LHCN-M2 (cell line): ENCODE data around the gene RAD52.

- RAMPAGE, long total RNA: no peak
Observed at GRCh38 chr12:172166-172654, 41.7 kb downstream of the SLC6A12 start.

- RAMPAGE, long total RNA: no peak
Observed at GRCh38 chr12:176256-177238, 37.4 kb downstream of the SLC6A12 start.

DNA sequence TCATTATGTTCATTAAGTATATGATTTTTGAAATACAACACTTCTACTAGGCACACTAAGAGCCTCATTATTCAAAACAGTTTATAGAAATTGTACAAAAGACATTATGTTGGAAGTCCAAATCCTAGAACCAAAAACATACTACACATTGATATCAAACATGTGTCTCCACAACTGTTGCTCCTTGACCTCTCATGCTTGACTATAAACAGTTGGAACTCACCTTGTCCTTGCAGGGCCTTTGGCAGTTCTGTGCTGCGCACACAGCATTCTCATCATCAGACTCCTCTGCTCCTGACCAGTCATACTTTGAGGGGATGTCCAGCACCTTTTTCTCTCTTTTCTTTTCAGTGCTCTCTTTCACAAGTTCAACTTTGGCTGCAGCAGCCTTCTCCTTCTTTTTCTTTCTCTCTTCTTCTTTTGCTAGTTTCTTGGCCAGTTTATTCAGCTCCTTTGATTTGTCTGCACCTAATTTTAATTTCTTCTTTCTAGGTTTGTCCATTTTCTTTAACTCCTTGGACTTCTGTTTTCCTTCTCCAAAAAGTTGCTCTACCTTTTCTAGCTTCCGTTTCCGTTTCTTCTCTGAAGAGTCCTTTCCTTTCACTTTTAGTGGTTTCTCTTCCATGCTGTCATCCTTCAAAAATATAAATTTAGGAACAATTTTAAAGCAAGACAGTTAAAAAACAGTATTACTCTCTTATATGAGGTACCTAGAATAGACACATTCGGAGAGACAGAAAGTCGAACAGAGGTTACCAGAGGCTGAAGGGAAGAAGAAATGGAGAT is 30.1 kb upstream of the SLC6A13 start:
- RAMPAGE, long total RNA: no peak

- RAMPAGE, long total RNA: no peak
Observed at GRCh38 chr12:309783-310041, 47.1 kb upstream of the SLC6A13 start.

GRCh38 chr12:388007-389150 is 741 bp downstream of the KDM5A start:
- RAMPAGE, long total RNA: no peak

DNA sequence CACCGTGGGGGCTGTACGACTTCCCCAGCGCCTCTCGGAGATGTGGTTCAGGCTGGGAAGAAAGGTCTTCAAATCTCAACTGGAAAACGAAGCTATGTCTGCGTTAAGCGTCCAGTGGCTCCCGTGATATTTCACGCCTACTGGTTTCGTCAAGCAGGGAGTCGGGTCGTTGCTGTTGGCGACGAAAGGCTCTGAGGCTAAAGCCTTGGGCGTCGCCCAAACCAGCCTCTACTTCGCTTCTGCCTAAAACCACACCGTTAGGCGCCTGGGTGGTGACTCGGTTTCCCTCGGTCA is 342 bp upstream of the B4GALNT3 start:
- RAMPAGE, long total RNA: no peak

GRCh38 chr12:460629-461380 is 1.1 kb downstream of the B4GALNT3 start:
- RAMPAGE, long total RNA: no peak

DNA sequence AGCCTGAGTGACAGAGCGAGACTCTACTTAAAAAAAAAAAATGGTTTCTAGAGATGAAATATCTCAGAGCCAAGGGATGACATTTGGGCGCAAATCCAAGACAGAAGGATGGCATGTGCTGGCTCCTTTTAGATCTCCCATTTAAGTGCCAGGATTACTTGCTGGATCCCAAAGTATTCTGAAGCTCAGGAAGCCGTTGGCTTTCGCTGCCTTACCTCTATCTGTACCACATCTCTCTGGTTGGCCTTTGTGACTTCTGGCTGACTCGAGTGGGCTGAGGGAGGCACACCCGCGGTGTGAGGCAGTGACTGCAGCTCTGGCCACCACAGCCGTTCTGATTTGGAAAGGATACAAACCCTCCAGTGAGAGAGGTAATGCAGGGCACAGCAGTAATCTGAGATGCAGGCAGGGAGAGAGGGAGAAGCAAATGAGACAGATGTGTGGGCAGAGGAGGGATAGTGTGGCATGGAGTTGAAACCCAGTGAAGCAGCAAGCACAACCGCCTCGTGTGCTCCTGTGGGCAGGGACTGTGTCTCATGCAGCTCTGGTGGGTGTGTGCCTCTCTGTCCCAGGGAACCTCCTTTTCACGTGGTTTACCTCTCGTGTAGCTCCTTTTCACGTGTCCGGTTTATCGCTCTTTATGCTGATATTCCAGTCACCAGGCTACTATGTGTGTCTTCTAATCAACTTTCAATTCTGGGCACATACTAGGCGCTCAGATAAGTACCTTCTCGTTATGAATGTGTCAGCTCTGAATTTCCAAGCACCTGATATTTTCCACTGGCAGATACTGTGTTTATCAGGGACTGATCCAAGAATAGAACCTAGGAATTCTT is 5.1 kb downstream of the B4GALNT3 start:
- RAMPAGE, long total RNA: no peak

DNA sequence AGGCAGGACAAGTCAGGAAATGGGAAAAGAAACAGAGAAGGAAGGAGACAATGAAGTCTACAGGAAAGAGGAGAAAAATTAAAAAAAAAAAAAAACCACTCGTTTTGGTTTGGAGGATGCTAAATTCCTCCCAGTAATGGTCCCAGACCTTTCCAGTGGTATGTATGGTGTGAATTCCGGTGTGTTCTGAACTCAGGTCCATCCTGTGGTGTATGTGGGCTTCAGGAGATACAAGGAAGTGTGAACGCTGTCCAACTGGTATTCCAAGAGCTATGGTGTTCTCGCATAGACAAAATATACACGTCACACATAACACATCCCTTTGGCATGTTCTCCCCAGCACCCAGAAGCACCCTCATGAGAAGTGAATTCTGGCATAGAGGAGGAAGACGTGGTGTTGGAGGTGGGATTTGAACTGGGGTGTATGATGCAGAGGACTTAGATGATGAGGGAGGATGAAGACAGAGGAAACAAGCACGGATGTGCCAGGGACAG is 25.0 kb downstream of the B4GALNT3 start:
- RAMPAGE, long total RNA: no peak

GRCh38 chr12:526968-527784 is 67.4 kb downstream of the B4GALNT3 start:
- RAMPAGE, long total RNA: no peak

DNA sequence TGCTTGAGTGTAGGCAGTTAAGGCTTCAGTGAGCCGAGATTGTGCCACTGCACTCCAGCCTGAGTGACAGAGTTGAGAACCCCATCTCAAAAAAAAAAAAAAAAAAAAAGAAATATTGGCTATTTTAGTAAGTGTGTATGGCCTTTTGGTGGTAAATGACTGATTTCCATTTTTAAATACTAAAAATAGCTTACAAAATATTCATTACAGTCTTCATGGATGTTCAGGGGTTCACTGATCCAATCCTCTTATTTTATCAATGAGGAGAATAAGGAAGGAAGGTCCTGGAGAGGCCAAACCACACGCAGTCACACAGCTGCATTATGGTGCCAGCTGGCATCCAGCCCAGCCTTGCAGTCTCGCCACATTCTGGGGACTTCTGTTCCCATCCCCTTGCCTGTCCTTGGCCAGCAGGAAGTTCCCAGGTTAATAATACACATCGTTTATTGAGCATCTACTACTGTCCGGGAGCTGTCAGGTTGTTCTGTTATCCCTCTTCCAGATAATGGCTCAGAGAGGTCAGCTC is 78.8 kb downstream of the B4GALNT3 start:
- RAMPAGE, long total RNA: no peak

DNA sequence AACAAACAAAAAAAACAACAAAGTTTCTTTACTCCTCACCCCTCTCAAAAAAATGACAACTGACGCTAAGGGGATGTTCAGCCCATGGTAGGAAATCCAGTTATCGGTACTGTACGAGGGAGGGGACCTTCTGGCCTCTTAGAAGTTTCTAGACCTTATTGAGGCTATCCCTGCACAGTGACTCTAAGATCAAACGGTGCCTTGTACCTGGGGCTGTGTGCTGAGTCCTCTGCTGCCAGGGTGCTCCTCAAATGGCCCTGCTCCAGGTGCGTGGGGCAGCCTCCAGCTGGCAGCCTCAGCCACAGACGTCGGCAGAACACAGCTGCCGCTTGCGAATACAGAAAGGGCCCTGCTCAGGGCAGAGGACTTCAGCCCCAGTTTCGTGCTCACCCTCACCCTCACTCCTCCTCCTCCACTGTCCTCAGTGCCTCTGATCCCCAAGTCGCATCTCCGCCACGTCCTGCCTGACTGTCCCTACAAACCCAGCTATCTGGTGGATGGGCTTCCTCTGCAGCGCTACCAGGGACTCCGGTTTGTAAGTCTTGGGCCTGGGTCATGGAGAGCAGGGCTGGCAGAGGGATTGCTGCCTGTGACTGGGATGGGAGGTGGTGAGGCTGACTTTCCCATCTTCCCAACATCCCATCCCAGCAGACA is 90.9 kb downstream of the B4GALNT3 start:
- RAMPAGE, long total RNA: no peak

GRCh38 chr12:552947-554164 is 93.6 kb downstream of the B4GALNT3 start:
- RAMPAGE, long total RNA: no peak

GRCh38 chr12:611159-611487 is 52.1 kb downstream of the NINJ2 start:
- RAMPAGE, long total RNA: no peak

DNA sequence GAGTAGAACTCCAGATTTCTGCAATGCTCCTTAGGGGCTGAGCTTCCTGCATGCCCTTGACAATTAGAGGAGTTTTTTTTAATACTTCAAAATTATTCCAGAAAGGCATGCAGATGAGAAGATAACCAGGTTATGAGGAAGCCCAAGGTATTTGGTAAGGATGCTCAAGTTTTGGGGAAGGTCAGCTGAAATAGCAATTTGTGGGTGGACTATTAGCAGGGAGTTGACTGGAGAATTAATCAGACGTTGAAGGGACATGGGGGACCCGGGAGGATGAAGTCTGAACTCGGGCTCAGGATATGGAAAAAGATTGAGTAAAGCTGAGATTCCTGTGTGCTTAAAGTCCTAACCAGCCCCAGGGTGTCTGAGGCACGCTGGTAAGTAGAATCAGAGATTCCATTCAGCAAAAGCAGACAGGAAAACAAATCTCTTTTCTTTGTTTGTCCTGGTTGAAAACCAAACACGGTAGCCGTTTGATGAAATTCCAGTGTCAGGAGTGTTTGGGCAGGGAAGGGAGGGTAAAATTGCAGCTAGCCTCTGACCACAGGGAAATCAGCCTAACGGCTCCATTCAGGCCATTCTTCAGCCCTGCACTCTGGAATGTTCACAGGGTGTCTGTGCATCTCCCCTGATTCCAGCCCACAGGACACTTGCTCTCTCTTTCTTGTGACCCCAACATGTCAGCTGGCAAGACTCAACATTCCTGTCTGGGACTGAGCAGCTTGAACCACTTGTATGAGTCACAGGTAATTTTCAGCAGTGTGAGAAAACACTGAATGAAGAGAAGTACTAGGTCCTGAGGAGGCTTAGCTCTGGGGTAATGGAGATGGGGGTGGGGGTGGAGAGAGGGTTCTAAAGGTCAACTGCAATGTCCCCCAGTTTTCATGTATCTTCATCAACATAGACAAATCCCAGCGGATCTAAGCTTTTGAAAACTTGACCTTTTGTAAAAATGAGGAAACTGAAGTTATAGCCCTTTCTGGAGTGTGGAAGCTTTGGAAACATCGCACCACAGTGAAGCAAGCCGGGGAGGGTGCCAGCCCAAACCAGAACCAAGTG is 31.0 kb downstream of the NINJ2 start:
- RAMPAGE, long total RNA: no peak

DNA sequence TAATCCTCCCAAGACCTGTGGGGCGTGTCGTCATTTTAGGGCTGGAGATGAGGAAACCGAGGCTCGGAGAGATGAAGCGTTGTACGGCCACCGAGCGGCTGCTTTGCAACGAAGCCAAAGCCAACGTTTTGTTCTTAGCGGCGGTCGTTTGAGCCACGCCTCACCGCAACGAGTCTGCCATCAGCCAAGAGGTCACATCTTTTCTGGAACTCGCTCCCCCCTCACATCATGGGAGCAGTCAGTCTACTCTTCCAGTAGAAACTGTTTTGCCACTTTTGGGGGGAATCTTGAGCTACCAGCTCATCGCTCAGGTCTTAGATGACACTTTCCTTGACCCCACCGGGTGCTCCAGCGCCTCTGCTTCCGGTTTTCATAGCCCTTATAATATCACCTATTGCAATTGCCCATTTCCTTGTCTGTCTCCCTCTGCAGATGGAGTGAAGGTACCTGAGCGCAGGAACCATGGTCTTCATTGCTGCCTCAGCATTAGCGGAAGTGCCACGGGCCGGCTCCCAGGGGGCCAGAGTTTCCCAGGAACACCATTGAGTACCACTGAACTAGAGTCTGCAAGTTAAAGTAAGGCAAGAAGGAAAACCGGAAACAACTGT is 19.6 kb downstream of the NINJ2 start:
- RAMPAGE, long total RNA: no peak

GRCh38 chr12:646367-647199 is 16.7 kb downstream of the NINJ2 start:
- RAMPAGE, long total RNA: no peak

GRCh38 chr12:816552-817091 is 64.2 kb downstream of the WNK1 start:
- RAMPAGE, long total RNA: no peak

DNA sequence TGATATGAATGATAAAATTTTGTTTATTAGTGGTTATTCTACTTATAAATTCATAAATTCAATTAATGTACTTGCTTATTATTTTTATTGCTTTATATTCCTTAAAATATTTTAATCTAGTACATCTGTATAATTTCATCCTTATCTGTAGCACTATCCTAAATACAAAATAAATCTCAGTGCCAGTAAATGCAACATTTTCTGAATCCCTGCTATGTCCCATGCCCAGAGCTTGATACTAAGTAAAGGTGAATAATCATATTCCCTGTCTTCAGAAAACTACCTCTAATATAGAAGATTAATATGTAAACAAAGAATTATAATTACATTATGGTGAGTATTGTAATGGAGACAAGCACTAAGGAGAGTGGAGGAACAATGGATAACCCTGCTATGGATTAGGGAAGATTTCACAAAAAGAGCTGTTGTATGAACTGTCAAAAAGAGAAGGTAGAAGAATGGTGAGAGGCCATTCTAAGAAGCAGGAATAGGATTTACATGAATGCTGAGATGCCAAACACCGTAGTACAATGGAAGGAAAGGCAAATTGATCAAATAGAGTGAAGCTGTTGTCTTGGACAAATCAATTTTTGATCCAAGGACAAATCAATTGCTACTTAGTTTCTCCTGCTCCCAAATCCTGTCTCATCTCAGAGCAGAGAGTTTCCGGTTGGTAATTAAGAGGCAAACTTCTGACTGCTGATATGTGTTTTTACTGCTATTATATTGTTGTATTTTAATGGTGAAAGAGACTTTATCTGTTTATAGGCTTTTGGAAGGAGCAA is 81.5 kb downstream of the WNK1 start:
- RAMPAGE, long total RNA: no peak

- RAMPAGE, long total RNA: no peak
Observed at GRCh38 chr12:949048-950041, at the start of gene RAD52. RAD52 (minus strand) TSS chr12:949694.